Hair follicular keratinocyte (primary cell): Measurements from ENCODE around the genes CASP10, C2CD6 and CD28.

- RAMPAGE, long total RNA, result no peak
These were observed 32.4 kb downstream of the CFLAR start for GRCh38 chr2:201148254-201148863.

DNA sequence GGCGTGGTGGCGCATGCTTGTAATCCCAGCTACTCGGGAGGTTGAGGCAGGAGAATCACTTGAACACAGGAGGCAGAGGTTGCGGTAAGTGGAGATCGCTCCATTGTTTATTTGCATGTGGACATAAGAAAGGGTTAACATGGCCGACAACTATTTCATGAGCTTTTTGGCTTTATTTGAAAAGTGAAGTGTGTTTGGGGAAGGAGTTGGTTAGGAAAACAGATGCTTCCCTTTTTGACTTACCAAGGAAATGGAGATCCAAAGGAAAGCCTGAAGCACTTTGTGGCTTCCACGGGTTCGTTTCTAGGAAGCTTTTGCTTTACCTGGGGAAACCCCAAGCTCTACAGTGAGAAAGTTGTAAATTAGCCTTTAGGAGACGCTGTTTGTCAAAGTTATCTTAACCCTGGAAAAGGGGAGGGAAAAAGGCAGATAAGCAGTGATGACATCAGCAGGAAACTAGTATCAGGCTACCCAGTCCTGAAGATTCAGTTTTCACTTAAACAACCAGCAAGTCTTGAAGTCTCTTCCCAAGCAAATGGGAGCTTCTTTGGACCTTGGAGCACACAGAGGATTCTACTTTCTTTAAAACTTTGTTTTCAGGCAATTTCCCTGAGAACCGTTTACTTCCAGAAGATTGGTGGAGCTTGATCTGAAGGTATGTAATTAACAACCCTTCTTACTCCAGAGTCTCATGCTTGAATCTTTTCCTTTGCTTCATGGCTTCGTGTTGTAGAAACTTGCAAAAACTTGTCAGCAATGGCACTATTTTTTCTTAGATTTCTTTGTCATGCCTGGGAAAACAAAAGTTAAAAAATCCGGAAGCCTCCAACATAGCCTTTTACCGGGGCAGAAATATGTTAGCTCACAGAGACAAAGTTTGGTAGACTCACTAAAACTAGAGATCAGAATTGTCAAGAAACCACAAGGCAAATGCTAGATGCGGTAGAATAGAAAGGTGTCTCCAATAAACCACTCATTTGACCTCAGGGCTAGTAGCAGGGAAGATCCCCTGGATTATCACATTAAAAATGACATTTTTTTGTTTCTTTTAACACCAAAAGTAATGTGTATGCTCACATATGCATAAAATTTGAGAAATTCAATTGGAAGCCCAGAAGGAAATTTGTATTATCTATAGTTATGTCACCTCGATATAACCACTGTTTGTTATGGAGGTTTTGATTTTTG is at the start of gene CASP10:
TSS of gene CASP10 (plus strand) at position 488 of the 1,188 bp plus-strand sequence.
- RAMPAGE, long total RNA, result no peak

- RAMPAGE, long total RNA, result no peak
These were observed 8.7 kb downstream of the CASP10 start for GRCh38 chr2:201191563-201192135.

DNA sequence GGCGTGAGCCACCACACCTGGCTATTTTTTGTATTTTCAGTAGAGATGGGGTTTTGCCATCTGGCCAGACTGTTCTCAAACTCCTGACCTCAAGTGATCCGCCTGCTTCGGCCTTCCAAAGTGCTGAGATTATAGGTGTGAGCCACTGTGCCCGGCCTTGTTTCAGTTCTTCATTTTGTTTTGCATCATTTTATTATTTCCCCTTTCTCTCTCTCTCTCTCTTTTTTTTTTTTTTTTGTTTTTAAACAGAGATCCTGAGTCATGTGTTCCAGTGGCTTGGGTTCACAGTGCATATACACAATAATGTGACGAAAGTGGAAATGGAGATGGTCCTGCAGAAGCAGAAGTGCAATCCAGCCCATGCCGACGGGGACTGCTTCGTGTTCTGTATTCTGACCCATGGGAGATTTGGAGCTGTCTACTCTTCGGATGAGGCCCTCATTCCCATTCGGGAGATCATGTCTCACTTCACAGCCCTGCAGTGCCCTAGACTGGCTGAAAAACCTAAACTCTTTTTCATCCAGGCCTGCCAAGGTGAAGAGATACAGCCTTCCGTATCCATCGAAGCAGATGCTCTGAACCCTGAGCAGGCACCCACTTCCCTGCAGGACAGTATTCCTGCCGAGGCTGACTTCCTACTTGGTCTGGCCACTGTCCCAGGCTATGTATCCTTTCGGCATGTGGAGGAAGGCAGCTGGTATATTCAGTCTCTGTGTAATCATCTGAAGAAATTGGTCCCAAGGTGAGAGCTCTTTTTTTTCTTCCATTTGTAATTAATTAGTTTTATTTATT is 26.1 kb downstream of the CASP10 start:
- RAMPAGE, long total RNA, result no peak

- RAMPAGE, long total RNA, result no peak
These were observed 26.1 kb upstream of the CASP8 start for GRCh38 chr2:201234251-201234570.

- RAMPAGE, long total RNA, result no peak
These were observed 23.4 kb upstream of the FLACC1 start for GRCh38 chr2:201380309-201381177.

DNA sequence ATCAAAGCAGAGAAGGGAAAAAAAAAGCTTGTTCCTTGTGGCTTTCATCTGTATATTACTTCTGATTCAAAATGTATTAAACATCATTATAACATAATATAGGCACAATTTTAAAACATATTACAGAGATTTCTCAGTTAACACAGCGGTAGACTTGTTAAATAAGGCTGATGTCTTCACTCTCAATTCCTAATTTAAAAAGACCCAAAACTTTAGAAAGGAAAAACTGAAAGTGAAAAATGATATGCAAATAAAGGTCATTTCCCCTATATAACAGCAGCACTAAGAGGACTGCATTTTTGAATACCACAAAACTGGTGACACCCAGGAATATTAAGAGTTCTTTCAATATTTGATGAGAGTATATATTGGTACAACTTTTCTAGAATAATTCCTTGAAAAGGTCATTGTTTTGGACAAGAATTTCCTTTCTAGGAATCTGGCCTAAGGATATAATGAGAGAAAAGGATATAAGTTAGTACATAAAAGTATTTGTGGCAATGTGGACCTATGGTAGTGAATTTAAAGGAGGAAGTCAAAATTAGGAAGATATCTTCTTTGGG is 46.1 kb downstream of the C2CD6 start:
- RAMPAGE, long total RNA, result no peak

DNA sequence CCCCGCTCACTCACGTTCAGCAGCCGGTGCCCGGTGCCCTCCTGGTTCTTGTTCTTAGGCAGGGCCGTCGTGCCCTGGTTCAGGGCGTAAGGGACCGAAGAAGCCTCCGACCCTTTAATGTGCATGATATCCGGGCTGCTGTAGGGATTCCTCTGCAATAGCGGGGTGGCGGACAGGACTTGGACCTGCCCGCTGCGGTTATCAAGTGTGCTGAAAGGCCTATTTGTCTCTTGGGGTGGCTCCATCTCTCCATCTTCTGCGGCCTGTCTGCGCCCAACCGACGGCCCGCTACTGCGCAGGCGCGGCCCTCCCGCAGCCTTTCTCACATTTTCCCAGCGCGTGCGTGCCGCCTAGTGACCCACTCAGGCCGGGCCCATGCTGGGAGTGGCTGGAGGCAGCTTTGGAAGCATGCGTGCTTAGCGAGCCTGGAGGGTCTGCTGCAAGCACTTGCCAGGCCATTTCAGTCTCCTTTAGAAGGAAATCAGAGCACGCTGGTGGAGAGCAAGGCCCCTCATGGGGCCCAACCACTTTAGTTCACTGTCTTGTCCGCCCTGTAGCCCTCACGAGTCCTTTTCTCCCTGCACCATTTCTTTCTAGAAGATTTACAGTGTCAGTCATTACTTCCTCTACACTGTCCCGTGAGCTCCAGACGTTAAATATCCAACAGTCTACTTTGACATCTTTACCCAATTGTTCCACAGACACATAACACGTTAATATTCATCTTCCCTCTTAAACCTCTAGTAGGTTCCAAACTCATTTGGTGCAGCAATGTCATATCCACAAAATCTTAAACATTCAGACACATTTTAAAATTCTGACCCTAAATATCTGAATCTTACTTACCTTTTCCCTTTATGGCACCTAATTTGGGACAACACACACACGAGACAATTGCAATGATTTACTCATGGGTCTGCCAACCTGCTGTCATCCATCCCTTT is at the start of gene C2CD6:
TSS of gene C2CD6 (minus strand) at position 293 of the 944 bp plus-strand sequence.
- RAMPAGE, long total RNA, result no peak

DNA sequence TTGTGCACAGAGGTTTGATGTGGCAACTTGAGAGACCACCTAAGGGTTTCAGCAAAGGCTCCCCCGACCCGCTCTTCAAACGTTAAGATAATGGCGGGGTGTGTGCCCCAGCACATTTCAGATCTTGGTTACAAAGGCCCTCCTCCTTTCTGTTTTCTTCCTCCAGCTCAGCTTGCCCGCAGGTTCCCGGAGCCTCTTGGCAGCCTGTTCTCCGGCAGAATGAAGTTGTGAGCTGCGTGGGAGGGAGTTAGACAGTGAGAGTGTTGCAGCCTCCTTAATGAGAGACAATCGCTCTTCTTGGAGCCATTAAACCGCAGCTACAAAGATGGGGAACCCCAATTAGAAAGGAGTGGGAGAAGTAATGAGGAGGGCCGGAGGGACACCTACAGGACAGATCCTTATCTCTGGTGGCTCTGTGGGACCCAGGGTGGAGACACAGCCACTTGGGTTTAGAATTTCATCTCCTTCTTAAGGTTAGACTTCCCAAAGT is 76.3 kb downstream of the KIAA2012 start:
- RAMPAGE, long total RNA, result no peak

- RAMPAGE, long total RNA, result no peak
These were observed 34.6 kb upstream of the FAM117B start for GRCh38 chr2:202600097-202600546.

GRCh38 chr2:202609669-202610200 is 25.0 kb upstream of the FAM117B start:
- RAMPAGE, long total RNA, result no peak

DNA sequence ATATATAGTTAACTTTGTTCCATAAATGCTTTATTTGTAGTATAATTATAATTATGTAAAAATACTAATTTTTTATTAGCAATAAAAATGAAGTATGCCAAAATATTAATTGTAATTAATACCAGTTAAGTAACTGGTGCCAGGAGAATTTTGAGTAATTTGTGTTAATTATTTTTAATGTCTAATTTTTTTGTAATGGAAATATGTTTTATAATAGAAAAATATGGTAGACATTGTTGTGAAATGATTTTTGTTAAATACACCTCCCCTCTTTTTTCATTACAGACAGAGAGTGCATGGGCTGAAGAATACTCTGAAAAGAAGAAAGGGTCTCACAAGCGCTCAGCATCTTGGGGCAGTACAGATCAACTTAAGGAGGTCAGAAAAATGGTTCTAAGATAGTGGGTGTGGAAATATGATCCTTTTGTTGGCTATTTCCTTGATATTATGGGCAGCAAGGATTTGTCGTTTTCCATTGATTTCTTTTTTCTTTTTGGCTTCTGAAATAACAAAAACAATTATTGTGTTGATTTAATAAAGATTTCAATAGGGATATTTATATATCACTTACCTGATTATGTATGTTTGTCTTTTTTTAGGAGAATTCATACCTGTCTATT is 90.0 kb downstream of the FAM117B start:
- RAMPAGE, long total RNA, result no peak

GRCh38 chr2:202805996-202806502 is 65.5 kb downstream of the ICA1L start:
- RAMPAGE, long total RNA, result no peak

DNA sequence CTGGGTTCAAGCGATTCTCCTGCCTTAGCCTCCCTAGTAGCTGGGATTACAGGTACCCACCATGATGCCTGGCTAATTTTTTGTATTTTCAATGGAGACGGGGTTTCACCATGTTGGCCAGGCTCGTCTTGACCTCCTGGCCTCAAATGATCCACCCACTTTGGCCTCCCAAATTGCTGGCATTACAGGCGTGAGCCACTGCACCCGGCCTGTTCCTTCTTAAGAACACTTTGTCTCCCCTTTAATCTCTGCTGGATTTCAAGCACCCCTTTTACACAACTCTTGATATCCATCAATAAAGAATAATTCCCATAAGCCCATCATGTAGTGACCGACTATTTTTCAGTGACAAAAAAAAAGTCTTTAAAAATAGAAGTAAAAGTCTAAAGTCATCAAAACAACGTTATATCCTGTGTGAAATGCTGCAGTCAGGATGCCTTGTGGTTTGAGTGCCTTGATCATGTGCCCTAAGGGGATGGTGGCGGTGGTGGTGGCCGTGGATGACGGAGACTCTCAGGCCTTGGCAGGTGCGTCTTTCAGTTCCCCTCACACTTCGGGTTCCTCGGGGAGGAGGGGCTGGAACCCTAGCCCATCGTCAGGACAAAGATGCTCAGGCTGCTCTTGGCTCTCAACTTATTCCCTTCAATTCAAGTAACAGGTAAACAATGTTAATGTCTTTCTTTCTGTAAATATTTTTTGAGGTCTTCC is at the start of gene CD28:
TSS of gene CD28 (plus strand) at position 549 of the 708 bp plus-strand sequence.
- RAMPAGE, long total RNA, result no peak

- RAMPAGE, long total RNA, result no peak
These were observed 1.0 kb downstream of the CD28 start for GRCh38 chr2:203707482-203707865.

DNA sequence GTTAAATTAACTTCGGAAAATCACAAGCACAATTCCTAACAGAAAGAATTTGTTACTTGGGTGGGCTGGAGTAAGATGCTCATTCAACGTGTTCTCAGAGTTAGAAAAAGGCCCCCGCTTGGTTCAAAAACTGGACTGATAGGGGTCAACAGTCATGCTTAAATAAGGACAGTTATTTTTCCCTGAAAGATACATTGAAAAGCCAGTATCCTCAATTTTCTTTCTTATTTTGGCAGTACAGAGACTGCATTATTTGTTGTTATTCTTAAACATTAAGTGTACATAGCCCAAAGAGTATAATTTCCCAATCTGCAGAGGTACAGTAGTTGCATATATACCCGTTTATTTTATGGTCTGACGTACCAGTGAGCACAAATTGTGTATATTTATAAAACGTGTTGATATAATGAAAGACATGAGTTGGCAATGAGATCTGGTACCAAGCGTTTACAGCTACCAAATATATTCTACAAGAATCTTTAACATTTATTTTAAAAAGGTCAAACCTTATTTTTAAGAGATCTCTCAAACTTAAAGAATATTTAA is 1.5 kb downstream of the CD28 start:
- RAMPAGE, long total RNA, result no peak

- RAMPAGE, long total RNA, result no peak
These were observed 182.4 kb downstream of the PARD3B start for GRCh38 chr2:204727260-204728516.

GRCh38 chr2:205076630-205077570 is 531.6 kb downstream of the PARD3B start:
- RAMPAGE, long total RNA, result no peak

DNA sequence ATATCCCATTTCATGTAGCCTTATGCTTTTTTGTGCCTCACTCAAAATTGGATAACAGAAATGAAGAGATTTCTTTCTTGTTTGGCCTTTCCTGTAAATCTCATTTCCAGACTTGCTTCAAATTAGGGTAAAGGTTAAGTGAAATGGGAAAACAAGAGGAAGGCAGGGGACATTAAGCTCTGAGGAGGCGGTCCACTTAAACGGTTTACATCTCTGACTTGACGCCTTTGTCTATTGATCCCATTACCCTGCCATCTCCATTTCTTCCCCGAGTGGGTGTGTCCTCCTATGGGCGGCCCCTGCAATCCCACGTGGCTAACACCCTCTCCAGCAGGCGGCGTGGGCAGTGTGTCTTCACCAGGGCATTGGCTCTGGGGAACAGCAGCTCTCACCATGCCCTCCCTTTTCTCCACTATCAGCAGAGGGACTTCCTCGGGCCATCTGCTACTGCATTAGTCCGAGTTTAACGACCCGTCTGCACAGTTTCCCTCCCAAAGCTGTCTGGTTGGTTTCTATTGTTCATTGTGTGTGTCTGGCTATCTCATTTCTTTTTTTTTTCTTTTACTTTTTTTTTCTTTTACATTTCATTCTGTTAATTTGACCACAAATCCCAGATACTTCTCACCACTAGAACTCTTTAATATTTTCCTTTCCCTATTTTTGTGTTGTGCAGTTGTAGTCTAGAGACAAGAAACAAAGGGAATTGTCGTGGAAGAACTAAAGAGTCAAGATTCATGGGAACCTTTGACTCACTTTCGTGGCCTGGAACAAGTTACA is 511.9 kb upstream of the NRP2 start:
- RAMPAGE, long total RNA, result no peak

- RAMPAGE, long total RNA, result no peak
These were observed 3.2 kb downstream of the NRP2 start for GRCh38 chr2:205685254-205686110.